H1 (cell line): ENCODE results near the gene MBL2.

- RRBS = no CpG with 5 or more reads among the region's 6 CpGs
CAGE:
- cytosol, long polyA plus RNA = no peak
- long polyA plus RNA = no peak
- nucleus, long polyA plus RNA = no peak
Observed at GRCh38 chr10:50527498-50527980, 96.2 kb downstream of the SGMS1 start.

DNA sequence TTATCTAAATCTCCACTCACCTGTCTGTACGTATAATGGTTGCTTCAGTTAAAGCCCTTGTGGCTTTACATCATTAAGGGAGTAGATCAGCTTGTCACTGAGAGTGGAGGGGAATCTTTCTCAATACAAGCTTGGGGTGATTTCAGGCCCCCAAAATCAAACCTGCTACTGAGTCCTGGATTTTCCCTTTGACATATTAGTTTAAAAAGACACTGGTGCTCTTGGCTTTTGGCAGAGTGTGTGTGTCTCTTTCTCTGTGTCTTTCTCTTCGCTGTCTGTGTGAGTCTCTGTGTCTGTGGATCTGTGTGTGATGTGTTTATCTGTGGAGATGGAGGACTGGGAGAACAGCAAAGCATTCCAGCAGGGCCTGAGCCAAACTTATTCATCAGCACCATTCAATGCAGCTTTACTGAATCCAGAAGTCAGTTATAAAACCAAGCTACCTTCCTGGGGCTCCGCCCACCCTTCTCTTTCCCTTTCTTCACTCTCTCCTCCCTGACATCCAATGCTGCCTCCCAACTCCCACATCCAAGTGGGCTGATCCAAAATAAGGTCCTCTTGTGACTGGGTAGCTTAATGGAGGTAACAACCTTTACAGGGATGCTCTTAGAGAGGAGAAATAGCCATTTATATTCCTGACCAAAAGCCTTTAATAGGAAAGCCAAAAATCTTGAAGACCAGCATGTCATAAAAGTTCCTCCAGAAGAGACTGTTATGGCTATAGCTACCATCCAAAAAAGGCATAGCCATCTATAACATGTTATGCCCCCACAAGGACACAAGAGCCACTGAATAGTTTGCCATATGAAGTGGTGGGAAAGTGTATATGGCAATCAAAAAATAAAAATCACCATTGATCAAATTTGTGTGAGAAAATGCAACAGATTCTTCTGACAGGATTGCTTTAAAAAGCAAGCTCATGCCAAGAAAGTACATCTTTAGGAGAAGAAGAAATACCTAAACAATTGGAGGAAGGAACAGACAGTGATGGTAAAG is 3.8 kb downstream of the SGMS1 start:
- RRBS = no CpG with 5 or more reads among the region's 3 CpGs
CAGE:
- cytosol, long polyA plus RNA = no peak
- long polyA plus RNA = no peak
- nucleus, long polyA plus RNA = no peak

DNA sequence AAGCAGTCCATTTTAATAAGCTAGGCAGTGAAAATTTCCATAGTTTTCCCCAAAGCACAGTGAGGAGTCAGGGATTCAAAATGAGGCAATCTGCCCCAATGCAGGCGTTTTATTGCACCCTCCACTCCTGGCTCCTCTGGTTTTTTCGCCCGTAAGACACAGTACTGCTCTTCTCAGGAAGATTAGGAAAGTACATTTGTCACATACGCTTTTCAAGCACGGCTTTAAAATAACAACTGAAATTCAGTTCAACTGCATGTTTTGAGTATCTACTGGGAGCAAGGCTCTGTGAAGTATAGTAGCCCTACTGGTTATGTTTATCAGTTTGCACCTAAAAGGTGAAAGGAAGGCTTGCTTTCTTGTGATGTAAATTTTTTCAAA is 1.9 kb upstream of the SGMS1 start:
- RRBS = no CpG with 5 or more reads among the region's 5 CpGs
CAGE:
- cytosol, long polyA plus RNA = no peak
- long polyA plus RNA = no peak
- nucleus, long polyA plus RNA = no peak

GRCh38 chr10:50815950-50816288 is 69.5 kb downstream of the A1CF start:
- RRBS = no CpG with 5 or more reads among the region's 2 CpGs
CAGE:
- cytosol, long polyA plus RNA = no peak
- long polyA plus RNA = no peak
- nucleus, long polyA plus RNA = no peak

GRCh38 chr10:51195623-51196204 is 121.4 kb downstream of the PRKG1 start:
- RRBS = no CpG with 5 or more reads among the region's 1 CpG
CAGE:
- cytosol, long polyA plus RNA = no peak
- long polyA plus RNA = no peak
- nucleus, long polyA plus RNA = no peak

DNA sequence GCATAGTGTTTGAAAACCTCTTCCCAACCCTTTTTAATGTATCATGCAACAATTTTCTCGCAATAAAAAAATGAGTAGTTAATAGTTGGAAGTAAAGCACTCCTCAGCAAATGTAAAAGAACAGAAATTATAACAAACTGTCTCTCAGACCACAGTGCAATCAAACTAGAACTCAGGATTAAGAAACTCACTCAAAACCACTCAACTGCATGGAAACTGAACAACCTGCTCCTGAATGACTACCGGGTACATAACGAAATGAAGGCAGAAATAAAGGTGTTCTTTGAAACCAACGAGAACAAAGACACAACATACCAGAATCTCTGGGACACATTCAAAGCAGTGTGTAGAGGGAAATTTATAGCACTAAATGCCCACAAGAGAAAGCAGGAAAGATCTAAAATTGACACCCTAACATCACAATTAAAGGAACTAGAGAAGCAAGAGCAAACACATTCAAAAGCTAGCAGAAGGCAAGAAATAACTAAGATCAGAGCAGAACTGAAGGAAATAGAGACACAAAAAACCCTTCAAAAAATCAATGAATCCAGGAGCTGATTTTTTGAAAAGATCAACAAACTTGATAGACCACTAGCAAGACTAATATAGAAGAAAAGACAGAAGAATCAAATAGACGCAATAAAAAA is 135.8 kb downstream of the PRKG1 start:
- RRBS = no CpG with 5 or more reads among the region's 5 CpGs
CAGE:
- cytosol, long polyA plus RNA = no peak
- long polyA plus RNA = no peak
- nucleus, long polyA plus RNA = no peak

DNA sequence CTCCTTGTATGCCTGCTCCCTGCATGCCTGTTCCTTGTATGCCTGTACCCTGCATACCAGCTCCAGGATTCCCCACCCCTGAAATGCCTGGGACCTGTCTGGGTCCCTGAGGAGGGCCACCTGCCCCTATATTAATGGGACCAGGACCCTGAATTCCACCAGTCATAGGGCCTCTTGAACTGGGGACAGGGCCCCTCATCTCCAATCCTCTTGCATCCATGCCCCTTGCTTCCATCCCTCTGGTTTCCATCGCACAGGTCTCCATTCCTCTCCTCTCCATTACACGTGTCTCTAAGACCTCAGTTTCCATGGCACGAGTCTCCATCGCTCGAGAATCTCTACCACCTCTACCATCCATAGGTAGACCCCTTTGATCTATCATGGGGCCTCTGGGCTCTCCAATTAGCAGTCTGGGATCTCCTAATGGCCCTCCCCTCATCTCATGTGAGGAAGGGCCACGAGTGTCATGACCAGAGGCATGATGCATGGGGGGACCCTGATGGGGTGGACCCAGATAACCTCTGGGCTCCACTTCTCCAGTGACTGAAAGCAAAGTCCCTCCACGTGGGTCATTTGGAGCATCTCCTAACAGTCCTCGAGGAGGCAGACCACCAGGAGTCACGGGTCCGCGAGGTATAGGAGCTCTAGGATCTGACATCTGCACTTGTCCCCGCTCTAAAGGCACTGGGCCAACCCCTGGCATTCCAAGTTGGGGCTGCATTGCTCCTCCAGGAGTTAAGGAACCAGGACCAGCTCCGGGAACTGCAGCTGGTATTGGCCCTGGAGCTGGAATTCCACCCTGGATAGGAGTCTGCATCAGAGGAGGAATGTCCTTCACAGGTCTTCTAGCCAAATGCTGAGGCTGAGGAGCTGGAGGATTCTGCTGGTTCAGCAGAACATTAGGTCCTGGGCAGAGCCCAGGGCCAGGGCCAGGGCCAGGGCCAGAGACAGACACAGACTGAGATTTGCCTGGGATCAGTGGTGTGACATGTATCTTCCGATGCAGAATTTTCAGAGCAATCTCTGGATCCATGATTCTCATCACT is 1.1 kb downstream of the CSTF2T start:
- RRBS = no CpG with 5 or more reads among the region's 14 CpGs
CAGE:
- cytosol, long polyA plus RNA = no peak
- long polyA plus RNA = no peak
- nucleus, long polyA plus RNA = no peak

DNA sequence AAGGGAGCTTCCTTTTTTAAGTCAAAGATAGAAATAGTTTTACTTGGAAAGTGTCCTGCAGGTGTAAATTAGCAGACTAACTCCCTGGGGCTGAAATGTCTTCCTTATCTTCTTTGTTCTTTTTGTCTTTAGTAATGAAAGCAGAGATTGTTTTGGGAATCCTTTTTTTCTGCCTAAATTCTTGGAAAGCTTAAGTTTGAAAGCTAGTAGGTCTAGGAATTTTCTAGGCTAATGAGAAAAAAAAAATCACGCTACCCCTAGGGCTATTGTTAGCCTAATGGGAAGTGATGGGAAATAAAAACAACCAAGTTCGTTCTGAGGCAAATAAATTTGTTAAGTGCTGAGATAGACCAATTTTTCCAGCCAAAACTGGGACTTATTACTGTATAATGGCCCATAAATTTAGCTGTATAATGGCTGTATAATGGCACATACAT is 139.2 kb upstream of the CSTF2T start:
- RRBS = no CpG with 5 or more reads among the region's 2 CpGs
CAGE:
- cytosol, long polyA plus RNA = no peak
- long polyA plus RNA = no peak
- nucleus, long polyA plus RNA = no peak

DNA sequence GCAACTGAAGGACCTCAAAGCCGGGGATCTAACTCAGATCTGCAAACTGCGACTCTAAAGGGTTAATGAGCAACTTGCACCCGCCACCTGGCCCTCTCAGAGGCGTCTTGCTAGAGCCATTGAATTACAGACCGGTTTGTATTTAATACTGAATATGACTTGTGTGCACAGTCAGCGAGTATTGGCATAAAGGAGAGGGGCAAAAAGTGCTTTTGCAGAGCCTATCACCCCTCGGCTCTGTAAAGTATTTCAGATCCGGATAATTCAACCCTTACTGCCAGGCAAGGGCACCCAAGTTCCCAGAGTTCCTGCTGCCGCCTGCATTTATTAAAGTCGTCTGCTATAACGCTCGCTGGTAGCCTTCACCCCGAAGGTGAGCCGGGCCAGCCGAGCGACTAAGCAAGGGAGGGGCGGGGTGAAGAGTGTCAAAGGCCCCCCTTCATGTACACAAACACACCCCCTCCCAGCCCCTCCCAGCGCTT is 333 bp upstream of the DKK1 start:
- RRBS = 0% methylated on average over 2 of the region's 18 CpGs
CAGE:
- cytosol, long polyA plus RNA = no peak
- long polyA plus RNA = no peak
- nucleus, long polyA plus RNA = no peak

DNA sequence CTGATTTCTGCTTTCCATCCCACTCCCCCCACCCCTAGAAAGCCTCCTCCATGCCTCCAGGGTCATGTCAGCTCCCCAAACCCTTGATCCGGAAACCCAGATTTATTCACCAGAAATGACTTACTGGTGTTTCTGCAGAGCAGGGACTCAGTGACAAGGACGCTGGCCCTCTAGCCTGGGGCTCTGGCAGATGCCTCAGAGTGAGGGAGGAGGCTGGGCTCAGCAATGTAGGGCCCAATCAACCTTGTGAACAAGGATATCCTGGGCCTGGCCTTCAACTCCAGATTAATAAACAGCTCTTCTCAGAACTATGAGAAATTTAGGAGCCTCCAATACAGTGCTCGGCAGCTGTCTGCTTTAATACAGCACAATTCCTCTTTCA is at the start of gene MBL2:
Gene MBL2, minus strand, starts transcription at position 172 of the 382 bp plus-strand sequence.
- RRBS = no CpG with 5 or more reads among the region's 3 CpGs
CAGE:
- cytosol, long polyA plus RNA = no peak
- long polyA plus RNA = no peak
- nucleus, long polyA plus RNA = no peak

DNA sequence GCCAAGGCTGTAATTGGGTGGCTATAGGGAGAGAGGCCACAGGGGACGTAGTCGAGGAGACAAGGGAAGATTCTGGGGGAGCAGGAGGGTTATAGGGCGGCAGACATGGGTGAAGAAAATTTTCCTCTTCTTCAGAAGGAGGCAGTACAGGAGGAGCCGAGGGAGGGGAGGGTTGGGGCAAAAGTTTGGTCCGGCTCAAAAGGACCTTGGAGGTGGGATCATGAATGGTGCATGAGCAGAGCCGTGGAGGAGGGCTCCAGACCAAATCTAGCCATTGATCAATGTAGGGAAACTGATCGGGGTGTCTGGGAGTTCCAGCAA is 180.8 kb upstream of the MBL2 start:
- RRBS = no CpG with 5 or more reads among the region's 7 CpGs
CAGE:
- cytosol, long polyA plus RNA = no peak
- long polyA plus RNA = no peak
- nucleus, long polyA plus RNA = no peak

- RRBS = no CpG with 5 or more reads among the region's 10 CpGs
CAGE:
- cytosol, long polyA plus RNA = no peak
- long polyA plus RNA = no peak
- nucleus, long polyA plus RNA = no peak
Observed at GRCh38 chr10:53025072-53025746, 252.6 kb upstream of the MBL2 start.

DNA sequence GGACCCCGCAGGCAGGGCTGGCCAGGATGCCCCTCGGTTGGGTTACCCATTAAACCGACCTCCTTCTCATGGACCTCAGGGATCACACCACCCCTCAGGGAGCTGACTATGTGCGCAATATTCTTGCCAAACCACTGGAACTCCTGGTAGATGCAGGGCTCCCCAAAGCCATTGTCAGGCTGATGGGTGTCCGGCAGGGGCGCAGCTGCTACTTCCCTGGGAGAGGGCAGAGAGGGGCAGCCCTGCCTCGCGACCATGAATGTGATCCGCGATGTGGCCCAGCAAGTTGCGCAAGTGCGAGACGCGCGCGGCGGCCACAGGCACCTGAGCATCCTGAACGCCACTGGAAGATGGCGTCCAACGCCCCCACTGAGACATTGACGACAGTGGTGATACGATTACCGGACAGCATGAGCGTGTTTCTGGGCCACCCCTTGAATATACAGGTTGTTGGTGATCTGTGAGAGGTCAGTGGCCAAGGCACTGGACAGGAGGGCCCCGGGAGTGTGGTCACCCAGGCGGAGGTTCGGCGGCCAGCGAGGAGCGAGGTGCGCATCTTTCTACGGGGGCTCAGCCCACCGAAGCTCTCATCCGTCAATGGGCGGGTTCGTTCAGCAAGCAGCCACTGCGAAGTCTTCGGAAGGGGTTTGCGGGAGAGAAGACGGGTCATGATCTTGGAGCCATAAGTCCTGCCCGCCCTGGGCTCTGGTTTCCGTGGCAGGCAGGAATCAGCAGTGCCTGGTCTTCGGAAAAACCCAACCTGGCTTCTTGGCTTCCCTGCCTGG is 161.1 kb downstream of the IPMK start:
- RRBS = over 99% methylated on average over 3 of the region's 43 CpGs
CAGE:
- cytosol, long polyA plus RNA = no peak
- long polyA plus RNA = no peak
- nucleus, long polyA plus RNA = no peak

- RRBS = no CpG with 5 or more reads among the region's 12 CpGs
CAGE:
- cytosol, long polyA plus RNA = no peak
- long polyA plus RNA = no peak
- nucleus, long polyA plus RNA = no peak
Observed at GRCh38 chr10:58266069-58266747, 1.5 kb downstream of the IPMK start.

DNA sequence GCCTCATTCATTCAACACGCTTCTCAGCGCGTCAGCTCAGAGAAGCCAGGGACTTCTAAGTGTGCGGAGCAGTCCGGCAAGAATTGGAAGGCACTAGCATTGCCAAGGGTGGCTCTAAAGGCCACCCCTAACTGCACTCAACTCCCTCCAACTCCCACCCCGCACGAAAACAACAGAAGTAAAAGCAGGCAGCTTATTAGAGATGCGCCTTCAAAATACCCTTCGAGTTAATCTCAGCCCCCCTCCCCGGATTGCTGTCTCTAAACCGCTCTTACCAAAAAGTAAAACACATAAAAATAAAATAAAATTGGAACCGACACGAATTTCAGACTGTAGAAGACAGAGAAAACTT is 489 bp upstream of the IPMK start:
- RRBS = no CpG with 5 or more reads among the region's 13 CpGs
CAGE:
- cytosol, long polyA plus RNA = no peak
- long polyA plus RNA = no peak
- nucleus, long polyA plus RNA = no peak

- RRBS = no CpG with 5 or more reads among the region's 8 CpGs
CAGE:
- cytosol, long polyA plus RNA = no peak
- long polyA plus RNA = no peak
- nucleus, long polyA plus RNA = no peak
Observed at GRCh38 chr10:58399983-58400643, 14.9 kb downstream of the TFAM start.

DNA sequence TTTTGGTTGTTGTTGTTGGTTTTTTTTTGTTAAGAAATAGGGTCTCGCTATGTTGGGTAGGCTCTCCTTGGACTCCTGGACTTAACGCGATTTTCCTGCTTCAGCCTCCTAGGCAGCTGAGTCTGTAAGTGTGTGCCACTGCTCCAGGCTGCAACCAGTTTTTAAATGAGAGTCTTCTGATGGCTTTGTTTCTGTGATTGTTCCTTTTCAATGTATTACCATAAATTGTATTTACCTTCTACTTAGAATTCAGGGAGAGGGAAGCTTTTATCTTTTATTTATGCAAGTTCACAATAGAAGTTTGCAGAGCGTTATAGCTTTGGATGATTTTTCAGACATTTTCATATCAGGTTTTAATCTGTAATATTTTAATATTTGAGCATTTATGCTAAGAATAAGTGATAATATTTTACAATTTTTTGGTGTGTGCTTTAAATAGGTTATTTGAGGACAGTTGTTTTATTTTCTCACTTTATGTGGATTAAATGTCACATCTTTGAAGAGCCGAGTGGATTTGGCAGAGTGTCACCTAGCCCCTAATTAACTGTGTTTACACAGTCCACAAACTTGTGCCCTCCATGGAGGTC is 63.0 kb downstream of the BICC1 start:
- RRBS = no CpG with 5 or more reads among the region's 5 CpGs
CAGE:
- cytosol, long polyA plus RNA = no peak
- long polyA plus RNA = no peak
- nucleus, long polyA plus RNA = no peak

GRCh38 chr10:59001856-59002476 is 174.5 kb upstream of the PHYHIPL start:
- RRBS = no CpG with 5 or more reads among the region's 3 CpGs
CAGE:
- cytosol, long polyA plus RNA = no peak
- long polyA plus RNA = no peak
- nucleus, long polyA plus RNA = no peak

- RRBS = no CpG with 5 or more reads among the region's 4 CpGs
CAGE:
- cytosol, long polyA plus RNA = no peak
- long polyA plus RNA = no peak
- nucleus, long polyA plus RNA = no peak
Observed at GRCh38 chr10:59007204-59007845, 169.1 kb upstream of the PHYHIPL start.

DNA sequence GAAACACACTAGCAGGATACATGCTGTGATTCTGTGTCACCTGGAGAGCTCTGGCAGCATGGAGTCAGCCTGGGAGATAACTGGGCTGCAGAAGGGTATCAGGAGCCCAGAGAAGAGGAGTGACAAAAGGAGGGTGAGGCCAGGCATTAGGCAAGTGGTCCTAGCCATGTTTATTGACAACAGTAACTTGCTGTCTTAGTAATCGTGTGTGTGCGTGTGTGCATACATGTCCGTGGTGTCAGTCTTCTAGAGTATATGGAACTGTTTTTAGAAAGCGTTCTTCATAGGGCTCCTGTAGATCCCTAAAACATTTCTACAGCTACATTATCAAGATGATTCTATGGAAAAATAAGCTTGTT is 157.4 kb upstream of the PHYHIPL start:
- RRBS = no CpG with 5 or more reads among the region's 4 CpGs
CAGE:
- cytosol, long polyA plus RNA = no peak
- long polyA plus RNA = no peak
- nucleus, long polyA plus RNA = no peak